Foreskin fibroblast (primary cell): ENCODE results near the gene C5.

DNA sequence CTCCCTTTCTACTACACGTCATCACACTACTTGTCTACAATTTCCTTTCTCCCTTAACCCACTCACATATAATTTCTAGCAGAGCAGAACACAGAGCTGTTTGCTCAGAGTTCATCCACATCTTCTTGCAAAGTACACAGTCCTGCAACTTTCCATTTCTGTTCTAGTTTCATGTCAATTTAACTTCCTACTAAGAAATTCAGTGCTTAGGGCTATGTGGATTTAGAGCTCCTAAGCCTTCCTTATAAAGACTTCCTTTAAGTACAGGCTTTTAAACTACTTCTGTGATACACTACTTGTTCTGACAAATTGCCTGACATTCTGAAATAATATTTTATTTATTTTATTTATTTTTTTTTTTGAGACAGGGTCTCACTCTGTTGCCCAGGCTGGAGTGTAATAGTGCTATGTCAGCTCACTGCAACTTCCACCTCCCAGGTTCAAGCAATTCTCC, 61.2 kb downstream of the MEGF9 start:
- RRBS: no CpG with 5 or more reads among the region's 1 CpG

- RRBS: no CpG with 5 or more reads among the region's 3 CpGs
These were observed 2.0 kb downstream of the MEGF9 start for GRCh38 chr9:120712108-120712809.

DNA sequence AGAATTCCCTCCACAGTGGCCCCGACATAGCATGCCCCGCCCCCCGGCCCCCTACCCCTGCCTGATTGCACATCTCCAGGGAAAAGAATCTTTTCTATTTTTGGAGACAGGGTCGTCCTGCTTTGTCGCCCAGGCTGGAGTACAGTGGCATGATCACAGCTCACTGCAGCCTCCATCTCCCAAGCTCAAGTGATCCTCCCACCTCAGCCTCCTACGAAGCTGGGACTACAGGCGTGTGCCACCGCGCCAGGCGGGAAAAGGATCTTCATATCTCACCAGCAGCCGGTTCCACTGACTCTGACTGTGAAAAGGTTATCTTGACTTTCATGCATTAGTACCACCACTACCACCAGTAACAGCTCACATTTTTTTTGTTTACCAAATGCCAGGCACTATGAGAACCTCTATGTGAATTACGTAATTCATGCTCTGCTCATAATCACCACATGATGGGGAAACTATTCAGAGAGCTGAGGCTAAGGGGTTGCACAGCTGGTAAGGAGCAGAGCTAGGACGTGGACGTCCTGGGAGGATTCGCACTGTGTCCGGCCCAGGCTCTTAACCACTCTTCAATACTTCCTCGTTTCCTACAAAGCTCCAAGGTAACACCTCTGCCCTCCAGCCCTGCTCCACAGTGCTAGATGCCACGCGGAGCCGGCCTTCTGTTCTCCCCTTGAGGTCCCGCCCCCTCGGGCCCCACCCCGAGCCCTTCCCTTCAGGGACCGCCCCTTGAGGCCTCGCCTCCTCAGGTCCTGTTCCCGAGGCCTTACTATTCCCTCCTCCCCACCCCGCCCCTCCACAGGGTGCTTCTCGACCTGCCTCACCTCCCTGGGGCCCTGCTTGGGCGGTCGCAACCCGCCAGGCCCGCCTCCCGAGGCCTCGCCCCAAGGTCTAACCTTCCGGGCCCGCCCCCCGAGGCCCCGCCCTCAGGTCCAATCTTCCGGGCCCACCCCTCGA, 8.7 kb downstream of the PHF19 start:
- RRBS: 4% methylated on average over 8 of the region's 40 CpGs

GRCh38 chr9:120909981-120910507, 16.6 kb downstream of the TRAF1 start:
- RRBS: no CpG with 5 or more reads among the region's 7 CpGs

GRCh38 chr9:120942338-120943213, 16.0 kb upstream of the TRAF1 start:
- RRBS: no CpG with 5 or more reads among the region's 9 CpGs

- RRBS: no CpG with 5 or more reads among the region's 7 CpGs
These were observed at the start of gene C5 for GRCh38 chr9:121049858-121051052. Gene C5 (minus strand): TSS chr9:121050275.

- RRBS: no CpG with 5 or more reads among the region's 8 CpGs
These were observed 947 bp upstream of the CNTRL start for GRCh38 chr9:121073810-121074205.

DNA sequence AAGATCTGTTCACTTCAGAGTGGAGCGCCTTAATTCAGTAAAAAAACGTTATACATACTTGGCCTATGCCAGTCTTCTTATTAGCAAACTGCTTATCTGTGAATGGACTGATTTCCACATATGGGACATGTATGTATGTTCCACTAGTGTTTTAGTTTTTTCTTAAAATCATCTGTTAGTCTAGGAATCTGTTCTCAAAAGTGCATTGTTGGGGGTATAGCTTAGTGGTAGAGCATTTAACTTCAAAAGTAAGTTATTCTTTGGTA, 14.0 kb downstream of the CNTRL start:
- RRBS: no CpG with 5 or more reads among the region's 2 CpGs

- RRBS: no CpG with 5 or more reads among the region's 7 CpGs
These were observed 46.9 kb downstream of the RAB14 start for GRCh38 chr9:121154727-121155244.

DNA sequence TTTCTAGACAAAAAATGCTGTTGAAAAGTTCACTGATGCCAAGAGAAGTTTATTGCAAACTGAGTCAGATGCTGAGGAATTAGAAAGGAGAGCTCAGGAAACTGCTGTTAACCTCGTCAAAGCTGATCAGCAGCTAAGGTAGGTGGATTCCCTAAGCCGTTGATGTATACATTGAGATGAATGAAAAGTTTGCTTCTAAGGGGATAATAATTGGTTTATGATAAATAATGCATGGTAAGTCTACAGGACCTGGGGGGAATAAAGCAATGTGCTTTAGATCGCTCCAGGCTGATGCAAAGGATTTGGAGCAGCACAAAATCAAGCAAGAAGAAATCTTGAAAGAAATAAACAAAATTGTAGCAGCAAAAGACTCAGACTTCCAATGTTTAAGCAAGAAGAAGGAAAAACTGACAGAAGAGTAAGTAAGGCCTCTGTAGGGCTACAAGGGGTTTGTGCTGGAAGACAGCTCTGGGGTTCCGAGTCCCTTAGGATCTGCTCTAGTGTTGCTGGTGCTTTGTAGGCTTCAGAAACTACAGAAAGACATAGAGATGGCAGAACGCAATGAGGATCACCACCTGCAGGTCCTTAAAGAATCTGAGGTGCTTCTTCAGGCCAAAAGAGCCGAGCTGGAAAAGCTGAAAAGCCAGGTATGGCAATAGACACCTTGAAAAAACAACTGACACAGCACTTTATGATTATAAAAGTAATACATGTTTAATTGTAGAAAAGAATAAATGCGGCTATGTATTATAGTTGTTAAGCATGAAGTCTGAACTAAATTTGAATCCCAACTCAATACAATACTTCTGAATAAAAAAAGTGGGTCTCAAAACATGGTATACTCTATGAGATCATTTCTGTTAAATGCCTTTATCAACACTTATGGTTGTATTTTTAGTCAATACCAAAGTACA, 43.9 kb downstream of the RAB14 start:
- RRBS: no CpG with 5 or more reads among the region's 7 CpGs

- RRBS: no CpG with 5 or more reads among the region's 6 CpGs
These were observed 27.0 kb upstream of the RAB14 start for GRCh38 chr9:121228608-121229110.

- RRBS: 38% methylated on average over 3 of the region's 5 CpGs
These were observed 22.0 kb downstream of the GSN start for GRCh38 chr9:121289987-121290398.

DNA sequence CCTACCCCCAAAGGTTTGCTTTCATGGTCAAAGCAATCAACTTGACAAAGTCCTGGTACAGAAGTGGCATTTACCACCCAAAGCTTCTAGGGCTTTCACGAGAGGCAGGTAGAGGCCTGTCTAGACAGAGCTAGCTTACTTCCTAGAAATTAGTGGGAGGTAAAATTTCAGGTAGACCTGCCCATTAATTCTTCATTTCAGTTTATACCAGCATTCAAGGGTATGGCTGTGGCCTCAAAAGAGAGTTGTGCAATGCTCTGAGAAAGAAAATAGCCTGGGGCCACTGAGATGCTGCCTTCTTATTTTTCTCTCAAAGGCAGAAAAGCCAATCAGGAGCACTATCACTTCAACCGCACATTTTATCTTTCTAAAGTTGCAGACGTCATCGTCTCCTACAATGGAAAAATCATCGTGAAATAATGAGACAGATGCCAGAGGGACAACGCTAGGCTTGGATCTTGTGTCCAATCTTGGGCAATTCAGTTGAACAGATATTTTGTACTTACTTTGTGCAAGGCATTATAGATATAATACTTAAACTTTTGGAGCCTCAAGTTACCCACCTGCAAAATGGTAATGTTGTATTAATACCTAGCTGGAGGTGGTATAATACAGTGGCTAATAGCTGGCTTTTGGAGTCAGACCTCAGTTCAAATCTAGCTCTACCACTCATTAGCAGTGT, 34.8 kb downstream of the STOM start:
- RRBS: no CpG with 5 or more reads among the region's 6 CpGs

DNA sequence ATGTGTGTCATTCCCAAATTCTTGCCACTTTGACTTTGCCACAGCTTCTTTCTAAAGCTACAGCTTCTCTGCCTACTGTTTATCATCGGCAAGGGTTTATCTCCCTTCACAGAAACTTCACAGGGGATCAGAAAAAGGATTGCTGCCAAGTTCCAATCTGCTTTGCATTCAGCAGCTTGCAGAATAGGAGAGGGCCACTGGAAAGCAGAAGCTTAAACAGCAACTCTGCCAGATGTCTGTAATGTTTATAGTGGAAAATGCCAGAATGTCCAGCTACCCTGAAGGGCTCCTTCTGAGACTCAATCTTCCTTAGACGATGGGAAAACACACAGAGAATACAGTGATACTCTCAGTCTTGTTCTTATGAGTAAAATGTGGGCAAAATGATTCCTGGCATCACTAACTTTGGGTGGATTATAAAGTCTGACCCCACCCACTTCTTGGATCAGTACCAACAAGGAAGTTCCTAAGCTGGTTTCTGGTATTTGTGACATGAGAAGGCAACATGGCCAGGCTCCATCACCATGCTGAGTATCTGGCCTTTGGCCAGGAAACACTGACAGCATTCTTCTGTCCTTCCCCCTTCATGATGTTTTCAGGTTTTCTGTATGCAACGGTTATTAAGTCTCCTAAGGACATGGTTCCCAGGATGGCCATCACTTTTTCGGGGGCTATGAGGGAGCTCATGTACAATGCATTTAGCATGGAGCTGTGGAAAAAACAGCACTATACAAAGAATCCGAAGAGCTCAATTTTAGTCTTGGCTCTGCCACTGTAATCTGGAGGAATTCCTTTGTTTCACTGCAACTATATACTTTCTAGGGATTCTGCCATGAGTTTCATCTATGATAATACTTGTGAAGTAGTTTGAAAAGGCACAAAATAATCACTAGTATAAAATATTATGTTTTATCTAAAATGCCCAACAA, 18.8 kb downstream of the STOM start:
- RRBS: no CpG with 5 or more reads among the region's 5 CpGs

DNA sequence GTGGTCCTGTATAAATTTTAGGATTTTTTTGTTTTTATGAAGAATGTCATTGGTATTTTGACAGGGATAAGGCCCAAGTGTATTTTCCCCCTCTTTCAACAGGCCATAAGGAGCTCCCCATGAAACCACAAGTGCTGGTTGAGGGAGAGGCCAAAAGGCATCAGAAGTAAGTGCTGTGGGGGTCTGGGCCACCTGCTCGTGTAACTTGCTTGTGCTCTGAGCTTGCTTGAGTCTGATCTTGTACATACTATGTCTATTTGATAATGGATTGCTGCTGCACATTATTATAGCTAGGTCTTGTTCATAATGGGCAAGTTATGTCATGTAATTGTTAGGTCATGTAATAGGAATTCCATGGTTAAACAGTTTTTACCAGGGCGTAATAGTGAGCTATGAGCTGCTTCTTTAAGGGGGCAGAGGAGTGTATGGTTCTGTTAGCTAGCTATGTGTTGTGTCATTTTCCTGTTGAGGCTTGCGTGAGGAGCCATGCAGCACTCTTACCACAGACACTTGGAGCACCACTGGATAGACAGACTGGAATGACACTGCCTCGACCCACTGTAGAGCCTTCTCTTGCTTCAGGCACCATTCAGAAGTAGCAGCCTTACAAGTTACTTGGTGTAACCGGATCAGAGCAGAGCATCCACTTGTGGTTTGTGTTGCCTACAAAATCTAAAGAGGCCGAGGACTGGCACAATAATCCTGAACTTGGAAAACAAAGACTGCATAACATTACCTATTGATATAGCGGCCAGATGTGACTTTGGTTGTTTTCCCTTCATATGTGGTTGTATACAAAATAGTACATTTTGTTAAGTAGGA, 28.2 kb upstream of the STOM start:
- RRBS: no CpG with 5 or more reads among the region's 7 CpGs

DNA sequence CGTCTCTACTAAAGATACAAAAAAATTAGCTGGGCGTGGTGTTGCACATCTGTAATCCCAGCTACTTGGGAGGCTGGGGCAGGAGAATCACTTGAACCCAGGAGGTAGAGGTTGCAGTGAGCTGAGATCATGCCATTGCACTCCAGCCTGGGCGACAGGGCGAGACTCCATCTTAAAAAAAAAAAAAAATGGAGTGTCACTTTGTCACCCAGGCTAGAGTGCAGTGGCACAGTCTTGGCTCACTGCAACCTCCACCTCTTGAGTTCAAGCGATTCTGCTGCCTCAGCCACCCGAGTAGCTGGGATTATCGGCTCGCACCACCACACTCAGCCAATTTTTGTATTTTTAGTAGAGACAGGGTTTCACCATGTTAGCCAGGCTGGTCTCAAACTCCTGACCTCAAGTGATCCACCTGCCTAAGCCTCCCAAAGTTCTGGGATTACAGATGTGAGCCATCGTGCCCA, 30.9 kb upstream of the GGTA1 start:
- RRBS: no CpG with 5 or more reads among the region's 9 CpGs

- RRBS: no CpG with 5 or more reads among the region's 3 CpGs
These were observed 57.9 kb upstream of the GGTA1 start for GRCh38 chr9:121557522-121557878.

GRCh38 chr9:121622529-121623329, 28.7 kb upstream of the DAB2IP start:
- RRBS: 2% methylated on average over 4 of the region's 12 CpGs

DNA sequence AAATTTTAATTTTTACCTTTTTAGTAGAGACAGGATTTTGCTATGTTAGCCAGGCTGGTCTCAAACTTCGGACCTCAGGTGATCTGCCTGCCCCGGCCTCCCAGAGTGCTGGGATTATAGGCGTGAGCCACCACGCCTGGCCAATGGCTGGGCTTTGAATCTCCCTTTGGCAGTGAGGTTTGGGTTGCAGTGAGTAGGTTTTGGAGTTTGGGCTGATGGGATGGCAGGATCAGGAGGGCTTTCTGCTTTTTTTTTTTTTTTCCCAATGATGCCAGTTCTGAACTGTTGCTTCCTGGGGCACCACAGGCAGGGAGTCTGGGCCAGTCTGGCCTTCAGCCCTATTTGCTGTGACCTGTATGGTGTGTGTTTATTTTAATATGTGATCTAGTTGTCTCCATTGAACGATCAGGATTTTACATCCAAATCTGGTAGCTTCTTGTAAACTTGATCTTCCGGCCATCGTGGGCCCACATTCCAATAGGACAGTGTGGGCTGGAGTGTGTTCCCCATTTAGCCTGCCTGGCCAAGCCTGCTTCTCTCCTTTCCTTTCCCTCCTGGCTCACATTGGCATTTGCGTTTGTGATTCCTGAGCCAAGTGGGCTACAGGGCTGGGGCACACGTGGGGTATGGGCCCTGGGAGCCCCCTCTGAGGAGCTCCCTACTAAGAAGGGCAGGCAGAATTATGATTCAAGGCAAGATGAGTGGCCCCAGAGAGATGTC, 25.9 kb upstream of the DAB2IP start:
- RRBS: no CpG with 5 or more reads among the region's 9 CpGs

DNA sequence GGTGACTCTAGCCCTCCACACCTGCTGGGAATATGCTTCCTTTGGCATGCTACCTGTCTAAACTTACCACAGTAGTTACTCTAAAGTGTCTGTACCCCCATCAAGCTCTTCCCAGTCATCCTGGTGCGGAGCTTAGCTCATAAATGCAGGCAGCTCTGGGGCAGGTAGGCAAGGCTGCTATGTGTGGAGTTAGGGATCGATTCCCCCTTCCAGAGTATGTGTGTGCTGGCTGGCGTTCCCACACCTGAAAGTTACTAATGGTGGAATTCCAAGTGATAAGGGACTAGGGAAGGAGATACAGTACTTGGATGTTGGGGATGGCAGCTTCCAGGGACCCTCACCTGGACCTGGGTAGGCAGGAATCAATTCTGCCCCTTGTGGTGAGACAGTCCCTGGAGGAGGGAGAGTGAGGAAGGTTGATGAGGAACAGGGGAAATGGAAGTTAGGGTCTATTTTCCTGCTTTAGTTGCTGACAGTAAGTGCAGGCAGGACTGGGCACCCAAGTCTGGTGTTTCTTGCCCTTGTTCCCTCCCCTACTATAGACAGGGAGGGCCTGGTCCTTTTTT, 51.5 kb downstream of the DAB2IP start:
- RRBS: no CpG with 5 or more reads among the region's 3 CpGs